ENCODE results near the gene MPPED1.

DNA sequence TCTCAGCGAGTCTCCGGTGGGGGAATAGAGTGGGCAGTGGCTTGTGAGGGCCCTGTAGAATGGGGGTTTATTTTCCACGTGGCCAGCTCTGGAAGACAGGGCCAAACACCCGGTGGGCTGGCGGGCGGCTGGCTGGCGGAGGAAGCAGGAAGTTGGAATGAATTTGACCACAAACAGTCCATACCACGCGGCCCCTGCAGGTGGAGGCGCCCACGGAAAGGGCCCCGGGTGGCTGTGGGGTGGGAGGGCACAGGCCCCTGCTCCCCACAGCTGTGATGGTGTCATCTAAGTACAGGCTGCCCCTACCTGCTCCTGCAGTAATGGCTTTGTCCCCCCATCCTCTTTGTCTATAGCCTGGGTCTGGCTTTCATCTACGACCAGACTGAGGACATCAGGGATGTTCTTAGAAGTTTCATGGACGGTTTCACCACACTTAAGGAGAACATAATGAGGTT is 15.0 kb downstream of the MCAT start:
- PRO-cap: no peak
- RRBS: 53% methylated on average over 9 of the region's 14 CpGs

DNA sequence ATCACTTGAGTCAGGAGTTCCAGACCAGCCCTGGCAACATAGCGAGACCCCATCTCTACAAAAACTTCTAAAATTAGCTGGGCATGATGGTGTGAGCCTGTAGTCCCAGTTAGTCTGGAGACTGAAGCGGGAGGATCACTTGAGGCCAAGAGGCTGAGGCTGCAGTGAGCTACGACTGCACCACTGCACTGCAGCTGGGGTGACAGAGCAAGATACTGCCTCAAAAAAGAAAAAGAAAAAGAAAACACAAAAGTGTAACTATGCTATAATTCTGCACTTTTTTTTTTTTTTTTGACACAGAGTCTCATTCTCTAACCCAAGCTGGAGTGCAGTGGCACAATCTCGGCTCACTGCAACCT is 3.9 kb downstream of the MCAT start:
- PRO-cap: no peak
- RRBS: no CpG with 5 or more reads among the region's 4 CpGs

GRCh38 chr22:43278256-43278540 is 65.0 kb downstream of the SCUBE1 start:
- PRO-cap: no peak
- RRBS: no CpG with 5 or more reads among the region's 5 CpGs

- PRO-cap: no peak
- RRBS: 70% methylated on average over 12 of the region's 19 CpGs
Measured at GRCh38 chr22:43320738-43321268, 22.4 kb downstream of the SCUBE1 start.

DNA sequence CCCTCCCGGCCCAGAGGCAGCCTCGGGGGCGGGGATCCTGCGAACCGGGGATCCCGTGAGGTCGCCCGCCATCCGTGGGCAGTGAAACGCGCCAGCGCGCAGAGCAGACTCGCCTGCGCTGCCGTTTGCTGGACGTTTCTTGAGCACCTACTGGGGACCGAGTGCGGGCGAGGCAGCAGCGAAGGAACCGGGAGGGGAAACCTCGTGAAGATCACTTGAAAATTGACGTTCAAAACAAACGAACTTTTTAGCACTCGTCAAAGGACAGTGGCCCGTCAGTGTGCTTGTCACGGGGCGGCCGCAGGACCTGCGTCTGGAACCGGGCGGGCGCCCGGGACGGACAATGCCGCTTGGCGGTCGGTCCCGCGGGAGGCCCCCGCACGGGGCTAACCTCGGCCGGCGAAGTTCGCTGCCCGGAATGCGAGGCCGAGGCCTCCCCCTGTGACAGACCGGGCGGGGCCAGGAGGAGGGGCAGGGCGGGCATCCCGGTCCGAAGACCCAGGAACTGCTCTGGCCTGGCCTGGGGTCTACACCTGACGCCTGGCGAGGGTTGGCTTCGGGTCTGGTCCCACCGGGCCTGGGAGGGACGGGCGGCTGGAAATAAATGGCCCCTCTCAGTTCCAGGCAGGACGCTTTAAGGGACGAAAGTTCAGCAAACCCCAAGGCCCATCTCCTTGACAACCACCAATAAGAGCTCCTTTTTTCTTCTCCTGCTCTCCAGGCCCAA is 678 bp upstream of the SCUBE1 start:
- PRO-cap: no peak
- RRBS: 14% methylated on average over 34 of the region's 63 CpGs

DNA sequence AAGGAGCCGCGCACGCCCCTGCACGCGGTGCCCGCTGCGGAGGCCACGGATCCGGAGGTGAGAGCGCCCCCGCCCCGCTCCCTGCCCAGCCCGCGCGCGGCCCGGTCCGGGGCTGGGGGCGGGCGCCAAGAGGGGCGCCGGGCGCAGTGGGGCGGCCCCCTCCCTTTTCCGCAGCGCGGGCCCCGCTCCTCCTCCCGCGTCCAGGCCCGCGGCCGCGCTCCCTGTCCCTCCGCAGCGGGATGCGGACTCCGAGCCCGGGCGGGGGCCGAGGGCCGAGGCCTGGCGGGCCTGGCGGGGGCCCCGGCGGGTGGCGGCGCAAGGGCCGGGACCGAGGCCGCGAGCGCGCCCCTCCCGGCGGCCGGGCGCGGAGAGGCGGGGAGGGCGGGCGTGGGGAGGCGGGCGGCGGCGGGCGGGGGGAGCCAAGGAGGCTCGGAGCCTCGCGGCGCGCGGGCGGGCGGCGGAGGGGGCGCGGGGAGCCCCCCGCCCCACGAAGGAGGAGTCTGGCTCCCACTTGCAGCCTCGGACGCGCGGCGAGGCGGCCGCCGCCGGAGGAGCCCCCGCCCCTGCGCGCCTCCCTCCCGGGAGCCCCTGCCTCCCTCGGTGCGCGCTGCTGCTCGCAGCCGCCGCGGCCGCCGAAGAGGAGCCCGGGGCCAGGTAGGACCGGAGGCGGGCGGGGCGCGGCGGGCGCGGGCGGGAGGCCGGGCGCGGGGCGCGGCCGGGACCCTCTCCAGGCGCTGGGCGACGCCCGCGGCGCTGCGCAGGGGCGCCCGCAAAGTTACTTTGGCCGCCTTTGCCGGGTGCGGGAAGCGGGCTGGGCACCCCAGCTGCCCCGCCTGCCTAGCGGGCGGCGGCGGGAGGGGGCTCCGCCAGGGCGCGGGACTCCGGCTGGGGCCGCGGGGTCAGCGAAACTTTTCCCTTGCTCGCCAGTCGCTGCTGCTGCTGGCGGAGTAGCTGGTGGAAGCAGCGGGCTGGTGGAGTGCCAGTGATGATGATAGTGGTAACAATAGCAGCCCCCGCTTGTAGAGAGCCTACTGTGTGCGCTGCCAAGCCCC is at the start of gene MPPED1:
MPPED1 (plus strand) TSS at position 510 of the 1,052 bp plus-strand sequence.
- PRO-cap: no peak
- RRBS: 5% methylated on average over 71 of the region's 149 CpGs

GRCh38 chr22:43467143-43467706 is 55.4 kb downstream of the MPPED1 start:
- PRO-cap: no peak
- RRBS: no CpG with 5 or more reads among the region's 16 CpGs

DNA sequence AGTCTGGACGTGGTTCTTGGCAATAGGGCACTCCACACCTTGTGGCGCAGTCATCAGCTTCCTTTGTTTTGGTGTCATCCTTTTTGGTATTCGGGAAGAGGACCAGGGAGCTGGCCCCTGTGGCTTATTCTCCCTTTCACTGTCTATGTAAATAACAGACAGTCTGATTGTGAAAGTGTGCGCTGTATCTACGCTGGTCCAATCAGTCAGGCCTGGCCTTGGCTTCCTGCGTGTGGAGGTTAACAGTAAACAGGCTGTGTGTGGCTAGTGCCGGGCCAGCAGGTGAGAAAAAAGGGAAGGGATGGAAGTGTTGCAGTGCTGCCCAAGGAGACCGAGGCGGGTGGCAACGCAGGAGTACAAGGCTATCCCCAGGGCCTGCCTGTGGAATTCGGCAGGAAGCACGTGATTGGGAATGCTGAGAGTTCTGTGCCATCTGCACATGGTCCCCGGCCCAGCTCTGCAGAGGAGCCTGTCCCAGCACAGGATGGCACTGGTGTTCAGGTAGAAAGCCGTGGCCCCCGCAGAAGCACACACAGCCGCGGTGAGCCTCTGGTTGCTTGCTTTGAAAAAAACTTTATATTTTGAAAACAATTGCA is 174.7 kb downstream of the EFCAB6 start:
- PRO-cap: no peak
- RRBS: no CpG with 5 or more reads among the region's 17 CpGs

DNA sequence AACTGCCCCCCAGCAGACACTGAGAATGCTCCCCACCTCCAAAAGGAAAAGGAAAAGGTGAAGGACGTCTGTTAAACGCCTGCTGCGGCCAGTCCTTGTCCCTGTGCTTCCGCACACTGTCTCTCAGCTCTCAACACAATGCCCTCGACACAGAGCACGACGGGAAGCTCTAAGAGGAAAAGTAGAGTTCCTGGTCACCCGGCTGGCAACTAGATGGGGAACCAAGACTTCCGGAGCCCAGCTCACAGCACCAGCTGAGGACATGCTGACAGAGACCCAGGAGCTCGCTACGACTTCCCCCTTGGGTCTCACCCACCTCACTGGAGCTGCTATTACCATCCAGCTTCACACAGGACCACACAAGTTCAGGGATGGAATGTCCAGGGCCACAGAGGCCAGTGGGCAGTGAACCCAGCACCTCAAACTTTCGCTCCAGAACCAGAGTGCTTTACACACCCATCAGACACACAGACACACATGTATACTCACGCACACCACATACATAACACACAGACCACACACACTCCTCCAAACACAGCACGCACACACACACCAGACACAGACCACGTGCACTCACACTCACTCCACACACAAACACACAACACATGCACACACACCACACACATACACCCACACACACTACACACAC is 9.6 kb downstream of the SULT4A1 start:
- PRO-cap: no peak
- RRBS: no CpG with 5 or more reads among the region's 15 CpGs

DNA sequence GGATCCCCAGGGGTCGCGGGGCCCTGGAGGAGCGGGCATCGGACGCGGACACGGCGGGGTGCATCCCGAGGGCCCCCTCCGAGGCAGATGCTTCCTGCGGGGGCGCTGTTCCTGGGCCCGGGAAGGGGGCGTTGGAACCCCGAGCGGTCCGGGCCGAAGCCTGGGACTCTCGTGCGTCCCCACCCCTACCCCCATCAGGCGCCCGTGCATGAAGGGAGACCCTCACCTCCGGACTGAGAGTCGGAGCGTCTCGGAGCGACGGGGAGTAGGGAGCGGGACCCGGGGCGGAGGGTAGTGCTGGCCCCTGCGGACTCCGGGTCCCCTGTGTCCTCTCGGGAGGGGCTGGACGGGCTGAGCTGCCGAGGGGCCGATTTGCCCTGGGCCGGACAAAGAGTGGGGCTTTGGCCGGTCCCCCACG is 568 bp downstream of the PNPLA3 start:
- PRO-cap: no peak
- RRBS: 8% methylated on average over 25 of the region's 40 CpGs

DNA sequence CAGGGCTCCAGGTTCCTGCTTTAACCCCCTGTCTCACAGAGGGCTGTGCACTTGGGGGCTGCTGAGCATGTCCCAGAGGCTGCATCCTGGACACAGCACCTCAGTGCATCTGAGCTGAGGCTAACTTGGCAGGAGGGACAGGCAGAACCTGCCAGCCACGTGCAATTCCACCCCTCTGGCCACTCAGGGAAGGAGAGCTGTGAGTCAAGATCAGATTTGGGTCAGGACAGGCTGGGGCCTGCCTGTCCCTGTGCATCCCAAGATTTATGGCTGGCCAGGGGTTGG is 2.4 kb downstream of the PNPLA3 start:
- PRO-cap: no peak
- RRBS: no CpG with 5 or more reads among the region's 1 CpG

GRCh38 chr22:44084400-44084848 is 60.3 kb downstream of the PARVB start:
- PRO-cap: no peak
- RRBS: no CpG with 5 or more reads among the region's 7 CpGs

DNA sequence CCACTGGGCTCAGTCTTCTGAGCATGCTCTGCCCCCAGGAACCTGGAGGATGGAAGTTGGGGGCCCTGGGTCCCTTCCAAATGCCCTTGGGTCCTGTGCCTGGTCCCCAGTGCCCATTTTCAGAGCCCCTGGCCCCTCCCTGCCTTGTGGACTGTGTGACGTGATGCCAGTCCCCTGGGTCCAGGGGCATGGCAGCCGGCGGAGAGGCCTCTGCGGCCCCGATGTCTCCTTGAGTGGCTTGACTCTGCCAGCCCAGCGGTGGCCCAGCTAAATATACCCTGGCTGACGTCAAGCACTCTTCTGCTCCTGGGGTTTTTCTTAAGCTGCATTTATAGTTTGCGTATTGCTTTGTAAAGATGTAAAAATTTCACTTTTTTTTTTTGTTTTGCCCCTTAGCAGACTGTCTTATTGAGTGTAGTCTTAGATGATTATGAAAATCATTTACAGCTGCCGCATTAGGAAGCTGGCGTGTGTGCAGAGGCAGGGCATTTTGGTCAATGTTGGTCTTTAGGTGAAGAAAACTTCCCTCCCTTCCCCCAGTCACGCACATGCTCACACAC is 35.1 kb upstream of the PARVG start:
- PRO-cap: no peak
- RRBS: no CpG with 5 or more reads among the region's 11 CpGs

DNA sequence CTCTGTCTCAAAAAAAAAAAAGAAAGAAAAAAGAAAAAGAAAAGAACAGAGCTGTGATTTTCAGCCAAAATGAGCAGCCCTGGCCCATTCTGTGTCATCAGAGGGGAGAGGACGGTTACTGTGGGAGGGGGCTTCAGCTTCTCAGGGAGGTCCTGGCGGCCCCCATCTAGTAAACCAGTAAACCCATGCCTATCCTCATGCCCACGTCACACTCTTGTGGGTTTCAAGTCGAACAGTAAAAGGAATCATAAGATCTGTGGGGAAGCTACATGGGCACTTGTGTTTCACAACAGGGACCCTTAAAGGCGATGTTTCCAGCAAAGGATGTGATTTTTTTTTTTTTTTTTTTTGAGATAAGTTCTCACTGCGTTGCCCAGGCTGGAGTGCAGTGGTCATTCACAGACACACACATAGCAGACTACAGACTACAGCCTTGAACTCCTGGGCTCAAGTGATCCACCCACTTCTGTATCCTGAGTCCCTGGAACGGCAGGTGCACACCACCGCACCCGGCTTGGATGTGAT is 9.2 kb upstream of the PARVG start:
- PRO-cap: no peak
- RRBS: no CpG with 5 or more reads among the region's 9 CpGs

- PRO-cap: no peak
- RRBS: no CpG with 5 or more reads among the region's 15 CpGs
Measured at GRCh38 chr22:44291905-44292372, 20.8 kb downstream of the SHISAL1 start.

GRCh38 chr22:44307462-44308007 is 5.2 kb downstream of the SHISAL1 start:
- PRO-cap: no peak
- RRBS: 94% methylated on average over 3 of the region's 17 CpGs

DNA sequence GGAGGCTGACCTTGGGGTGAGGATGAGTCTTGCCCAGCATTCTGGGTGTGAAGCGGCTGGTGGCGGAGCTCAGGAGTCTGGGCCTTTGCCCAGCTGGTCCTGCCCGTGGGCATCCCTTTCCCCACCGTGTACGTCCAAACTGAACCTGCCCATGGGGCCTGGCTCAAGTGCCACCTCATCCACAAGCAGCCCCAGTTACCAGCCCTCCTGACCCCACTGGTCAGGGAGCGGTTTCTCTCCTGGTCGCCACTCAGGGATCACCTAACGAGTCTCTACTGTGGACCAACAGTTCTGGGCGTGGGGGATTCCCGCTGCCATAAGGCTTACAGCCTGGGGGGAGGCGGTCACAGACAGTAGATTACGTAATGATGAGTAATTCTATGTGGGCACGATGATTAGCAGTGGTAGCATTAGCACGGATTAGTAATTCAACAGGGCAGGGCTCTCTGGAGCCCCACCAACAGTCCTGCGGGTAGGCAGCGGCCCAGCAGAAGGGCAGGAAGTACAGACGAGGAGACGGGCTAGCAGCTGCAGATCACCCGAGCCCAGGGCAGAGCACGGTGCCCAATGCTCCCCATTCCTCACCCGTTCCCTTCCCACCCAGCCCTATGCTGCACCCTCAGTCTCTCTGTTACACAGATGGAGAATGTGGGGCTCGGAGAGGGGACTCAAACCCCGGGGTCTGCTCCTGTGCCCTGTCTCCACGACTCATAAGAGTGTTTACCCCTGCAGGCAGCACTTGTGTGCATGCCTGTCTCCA is 3.7 kb downstream of the SHISAL1 start:
- PRO-cap: no peak
- RRBS: no CpG with 5 or more reads among the region's 24 CpGs

DNA sequence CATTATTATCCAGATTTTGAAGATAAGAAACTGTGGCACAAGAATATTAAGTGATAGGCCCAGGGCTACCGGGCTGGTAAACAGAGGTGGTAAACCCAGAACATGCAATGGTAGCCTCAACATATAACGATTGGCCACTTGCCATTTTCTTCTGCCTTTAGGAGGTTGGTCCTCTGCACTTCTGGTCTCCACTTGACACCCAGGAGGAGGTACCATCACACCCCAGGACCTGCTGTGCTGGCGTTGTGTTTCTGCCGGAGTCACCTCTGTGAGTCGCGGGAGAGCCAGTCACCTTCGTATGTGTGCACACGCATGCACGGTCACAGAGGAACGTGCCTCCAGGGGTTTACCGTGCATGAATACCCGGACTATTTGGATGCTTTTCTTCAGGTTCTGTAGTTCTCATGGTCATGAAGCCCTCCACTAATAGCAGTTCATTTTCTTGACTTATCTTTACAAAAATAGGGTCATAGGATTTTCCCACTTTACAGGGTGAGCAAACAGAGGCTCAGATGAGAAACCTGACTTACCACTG is 42.4 kb downstream of the RTL6 start:
- PRO-cap: no peak
- RRBS: 43% methylated on average over 6 of the region's 12 CpGs

DNA sequence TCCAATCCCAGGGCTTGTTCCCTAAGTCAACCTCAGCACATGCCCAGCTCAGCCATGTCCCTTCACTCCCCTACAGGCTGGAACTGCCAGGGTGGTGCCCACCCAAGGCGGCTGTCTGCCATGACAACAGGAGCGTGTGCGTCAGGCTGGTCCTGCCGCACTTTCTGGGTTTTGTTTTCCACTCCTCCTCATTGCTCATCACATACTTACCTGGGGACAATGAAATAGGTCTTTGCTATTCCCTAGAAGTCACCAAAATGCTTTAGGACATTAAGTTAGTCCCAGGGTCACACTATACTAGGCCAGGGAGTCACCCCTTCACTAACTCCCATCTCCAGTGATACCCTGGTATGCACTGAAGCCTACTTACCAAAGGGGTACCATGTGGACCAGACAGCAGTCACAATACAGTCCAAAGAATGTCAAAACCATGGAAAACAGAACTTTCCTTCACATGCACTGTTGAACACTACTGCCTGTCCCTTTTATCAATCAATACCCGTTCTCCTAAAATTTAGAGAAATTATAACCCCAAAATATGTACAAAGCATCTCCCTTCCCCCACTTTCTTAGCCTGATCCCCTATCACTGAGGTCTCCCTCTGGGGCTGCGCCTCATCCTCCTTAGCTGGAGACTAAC is 4.2 kb downstream of the RTL6 start:
- PRO-cap: no peak
- RRBS: no CpG with 5 or more reads among the region's 6 CpGs

GRCh38 chr22:44638921-44639693 is 62.9 kb upstream of the PRR5 start:
- PRO-cap: no peak
- RRBS: 70% methylated on average over 10 of the region's 33 CpGs

Data from kidney (tissue), 2 donors.